Subcutaneous preadipocyte (primary cell): ENCODE measurements around the genes CCDC88C and PPP4R3A.

GRCh38 chr14:91009094-91009489 is 51.3 kb downstream of the RPS6KA5 start:
- CAGE, long polyA plus RNA = no peak

- CAGE, long polyA plus RNA = no peak
Observed at GRCh38 chr14:91149377-91150186, 35.7 kb downstream of the DGLUCY start.

DNA sequence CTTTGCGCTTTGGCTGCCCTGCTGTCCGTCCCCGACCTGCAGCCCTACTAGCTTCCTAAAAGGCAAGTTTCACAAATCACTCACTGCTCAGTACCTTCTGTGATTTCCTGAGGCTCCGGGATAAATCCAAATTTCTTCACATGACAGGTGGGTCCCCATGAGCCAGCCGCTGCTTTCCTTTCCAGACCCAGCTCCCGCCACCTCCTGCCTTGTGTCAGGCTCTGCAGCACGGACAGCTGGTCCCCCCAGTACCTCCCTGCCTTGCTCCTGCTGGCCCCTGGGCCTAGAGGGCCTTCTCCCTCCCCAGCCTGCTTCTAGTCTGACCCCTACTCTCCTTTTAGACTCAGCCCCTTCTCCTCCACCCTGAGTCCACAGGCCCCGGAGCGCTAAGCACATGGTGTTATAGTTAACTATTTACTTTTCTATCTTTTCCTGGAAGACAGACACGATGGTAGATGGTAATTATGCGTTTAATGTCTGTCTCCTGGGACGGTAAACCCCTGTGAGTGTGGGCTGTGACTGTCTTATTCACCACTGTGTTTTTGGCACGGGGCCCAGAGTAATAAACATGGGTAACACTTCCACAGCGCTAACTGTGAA is 40.9 kb downstream of the DGLUCY start:
- CAGE, long polyA plus RNA = no peak

GRCh38 chr14:91156186-91156707 is 42.4 kb downstream of the DGLUCY start:
- CAGE, long polyA plus RNA = no peak

DNA sequence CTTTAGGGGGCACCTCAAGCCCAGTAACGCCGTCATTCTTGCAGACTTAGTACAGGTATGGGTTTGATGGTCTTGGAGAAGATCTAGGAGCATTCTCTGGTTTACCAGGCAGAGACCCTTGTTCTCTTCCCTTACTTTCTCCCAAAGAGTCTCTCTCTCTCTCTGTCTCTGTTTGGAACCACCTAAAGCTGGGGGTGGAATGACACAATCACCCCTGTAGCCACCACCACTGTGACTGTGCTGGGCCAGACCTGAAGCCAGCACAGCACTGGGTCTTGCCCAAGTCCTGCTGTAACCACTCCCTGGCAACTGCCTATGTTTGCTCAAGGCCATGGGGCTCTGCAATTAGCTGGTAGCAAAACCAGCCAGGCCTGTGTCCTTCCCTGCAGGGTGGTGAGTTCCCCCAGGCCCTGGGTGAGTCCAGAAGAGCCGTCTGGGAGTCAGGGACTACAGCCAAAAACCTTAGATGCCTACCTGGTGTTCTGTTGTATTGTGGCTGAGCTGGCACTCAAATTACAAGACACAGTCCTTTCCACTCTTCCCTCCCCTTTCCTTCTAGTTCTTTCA is 50.7 kb downstream of the DGLUCY start:
- CAGE, long polyA plus RNA = no peak

GRCh38 chr14:91262752-91263213 is 18.3 kb upstream of the GPR68 start:
- CAGE, long polyA plus RNA = no peak

GRCh38 chr14:91293260-91293810 is 48.8 kb upstream of the GPR68 start:
- CAGE, long polyA plus RNA = no peak

GRCh38 chr14:91313351-91314291 is 69.1 kb upstream of the GPR68 start:
- CAGE, long polyA plus RNA = no peak

DNA sequence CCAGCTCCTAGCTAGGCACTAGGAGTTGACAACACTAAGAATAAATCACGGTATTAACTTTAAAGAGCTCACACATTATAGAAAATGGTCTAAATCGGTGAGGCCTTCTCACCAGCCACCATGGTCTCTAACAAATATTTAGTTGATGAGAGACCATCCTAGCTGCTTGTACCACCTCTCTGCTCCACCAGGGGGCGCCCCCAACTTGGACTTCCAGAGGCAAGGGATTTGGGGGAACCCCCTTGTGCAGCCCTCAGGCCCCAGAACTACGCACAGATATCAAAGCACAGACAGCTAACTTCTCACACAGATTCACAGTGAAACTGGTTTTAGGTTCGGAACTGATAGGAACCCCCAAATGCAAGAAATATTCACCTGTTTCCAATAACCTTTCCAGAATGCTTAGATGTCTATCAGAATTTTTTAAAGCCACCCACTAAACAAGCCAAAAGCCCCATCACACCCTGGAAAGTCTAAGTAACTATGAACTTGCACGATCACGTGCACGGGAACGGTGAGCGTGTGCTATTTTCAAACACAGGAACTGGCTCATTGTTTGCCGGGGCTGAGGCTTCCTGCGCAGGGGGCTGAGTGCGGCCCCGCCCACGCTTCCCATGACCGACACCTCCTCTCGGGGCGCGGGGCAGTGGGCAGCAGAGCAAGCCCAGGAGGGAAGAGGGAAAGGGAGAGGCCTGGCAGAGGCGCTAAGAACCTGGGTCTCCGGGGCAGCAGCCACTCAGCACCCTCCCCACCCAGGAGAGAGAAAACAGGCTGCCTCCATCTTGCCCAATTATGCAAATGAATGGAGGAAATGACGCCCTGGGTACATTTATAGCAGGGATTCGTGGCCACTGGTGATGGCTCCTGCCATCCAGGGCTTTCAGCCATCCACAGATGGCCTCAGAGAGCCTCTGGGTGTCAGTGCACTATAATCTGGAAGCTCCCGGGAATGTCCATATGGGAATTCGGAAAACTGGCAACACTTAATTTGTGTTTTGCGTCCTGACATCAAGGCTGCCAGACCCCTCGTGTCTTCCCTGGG is 79.4 kb upstream of the GPR68 start:
- CAGE, long polyA plus RNA = no peak

DNA sequence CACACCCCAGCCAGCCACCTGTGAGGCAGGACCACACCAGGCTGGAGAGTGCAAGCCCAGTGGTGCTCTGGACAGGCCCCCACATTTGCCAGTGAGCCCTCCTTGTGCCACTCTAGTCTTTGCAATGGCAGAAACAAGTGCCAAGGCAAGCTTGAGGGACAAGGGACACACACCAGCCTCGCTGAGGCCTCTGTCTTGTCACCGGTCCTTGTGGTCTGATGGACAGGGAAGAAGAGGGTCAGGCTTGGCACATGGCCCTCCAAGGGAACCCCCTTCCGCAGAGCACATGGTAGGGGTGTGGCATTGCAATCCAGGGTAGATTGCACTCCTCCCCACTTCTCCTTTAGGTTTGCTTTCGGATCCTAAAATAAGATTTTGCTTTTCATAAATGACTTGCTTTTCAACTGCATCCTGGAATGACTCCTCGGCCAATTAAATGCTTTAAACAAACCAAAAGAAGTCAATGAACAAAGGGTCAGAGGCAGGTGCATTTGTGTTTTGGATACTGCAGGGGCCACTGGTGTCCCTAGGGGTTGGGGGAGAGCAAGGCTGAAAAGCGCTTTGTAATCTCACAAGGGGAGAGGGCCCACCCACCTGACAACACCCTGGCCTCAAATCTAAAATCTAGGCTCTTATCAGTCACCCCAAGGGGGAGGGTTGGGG is 53.5 kb downstream of the CCDC88C start:
- CAGE, long polyA plus RNA = no peak

- CAGE, long polyA plus RNA = no peak
Observed at GRCh38 chr14:91372506-91373146, 45.0 kb downstream of the CCDC88C start.

DNA sequence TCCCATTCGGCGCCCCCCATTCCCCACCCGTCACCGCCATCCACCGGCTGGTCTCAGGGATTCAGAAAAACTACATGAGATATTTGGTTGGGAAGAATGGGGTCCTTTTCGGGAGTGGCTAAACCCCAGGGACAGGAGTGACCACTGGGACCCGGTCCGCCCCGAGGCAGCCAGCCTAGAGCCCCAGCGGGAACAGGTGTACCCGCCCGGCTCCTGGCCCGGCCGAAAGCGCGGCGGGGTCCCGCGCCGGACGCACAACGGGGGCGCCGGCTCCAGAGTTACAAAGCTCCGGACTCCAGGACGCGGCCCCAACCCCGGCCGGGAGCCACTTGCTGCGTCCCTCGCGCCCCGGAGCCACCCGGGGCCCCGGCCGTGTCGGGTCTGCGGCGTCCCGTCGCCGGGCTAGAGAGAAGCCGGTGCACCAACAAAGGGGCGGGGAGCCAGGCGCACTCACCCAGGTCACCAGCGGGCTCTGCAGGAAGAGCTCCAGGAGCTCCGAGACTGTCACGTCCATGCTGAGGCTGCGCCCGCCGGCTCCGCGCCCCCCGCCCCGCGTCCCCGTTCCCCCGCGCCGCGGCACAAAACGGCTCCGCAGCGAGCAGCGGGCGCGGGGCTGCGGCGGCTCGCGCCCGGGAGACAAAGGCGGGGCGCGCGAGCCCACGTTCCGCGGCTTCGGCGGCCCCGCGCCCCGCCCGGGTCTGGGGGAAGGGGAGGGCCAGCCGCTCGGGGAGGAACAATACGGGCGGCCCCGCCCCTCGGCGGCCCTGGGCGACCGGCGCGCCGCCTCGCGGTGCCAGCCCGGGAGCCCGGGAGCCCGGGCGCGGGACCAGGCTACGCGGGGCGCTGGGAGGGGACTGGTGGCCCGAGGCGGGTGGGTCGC is at the start of gene CCDC88C:
Gene CCDC88C (minus strand): TSS at position 644 of the 880 bp plus-strand sequence.
- CAGE, long polyA plus RNA = no peak

GRCh38 chr14:91481362-91482284 is 28.5 kb downstream of the PPP4R3A start:
- CAGE, long polyA plus RNA = no peak

DNA sequence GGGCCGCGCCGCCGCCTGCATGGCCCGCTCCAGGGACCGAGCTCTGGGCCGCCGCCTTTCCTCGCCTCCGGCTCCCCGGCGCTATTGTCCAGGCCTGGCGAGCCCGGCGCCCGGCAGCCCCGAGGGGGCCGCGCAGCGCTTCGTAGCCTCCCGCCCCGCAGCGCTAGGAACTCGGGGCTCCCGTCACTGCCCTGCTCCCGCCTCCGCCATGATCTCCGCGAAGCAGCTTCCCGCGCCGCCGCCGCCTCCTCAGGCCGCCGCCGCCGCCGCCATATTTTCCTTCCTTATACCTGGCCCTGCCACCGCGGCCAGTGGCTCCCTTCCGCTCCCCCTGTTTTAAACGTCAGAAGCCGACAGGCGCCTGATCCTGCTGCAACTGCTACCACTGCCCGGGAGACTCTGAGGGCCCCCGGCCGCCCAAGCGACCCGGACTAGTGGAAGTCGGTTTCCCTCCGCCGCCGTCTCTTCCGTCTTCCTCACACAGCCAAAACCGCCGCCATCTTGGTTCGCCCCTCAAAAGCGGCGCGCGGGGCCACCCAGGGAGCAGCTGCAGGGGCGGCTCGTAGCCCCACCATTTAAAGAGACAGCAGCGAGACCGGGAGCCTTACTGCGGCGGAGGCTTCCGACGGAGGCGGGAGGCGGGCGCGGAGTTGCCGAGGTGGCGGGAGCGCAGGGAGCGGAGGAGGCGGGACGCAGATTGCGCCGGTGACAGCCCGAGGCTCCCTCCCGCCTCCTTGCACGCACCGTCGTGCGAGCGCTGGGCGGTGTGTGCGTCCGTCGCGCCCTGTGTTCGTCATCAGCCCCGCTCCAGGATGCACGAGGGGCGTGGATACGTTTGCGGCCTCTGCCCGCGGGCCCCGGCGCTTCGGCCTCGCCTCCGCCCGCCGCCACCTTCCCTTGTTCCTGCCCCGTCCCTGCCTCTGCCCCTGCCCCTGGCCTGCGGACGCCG is at the start of gene PPP4R3A:
Gene PPP4R3A (minus strand): TSS at position 526 of the 949 bp plus-strand sequence.
- CAGE, long polyA plus RNA = no peak

- CAGE, long polyA plus RNA = no peak
Observed at GRCh38 chr14:91580405-91580680, 70.2 kb upstream of the PPP4R3A start.

- CAGE, long polyA plus RNA = no peak
Observed at GRCh38 chr14:91668350-91668732, 63.5 kb downstream of the CATSPERB start.

DNA sequence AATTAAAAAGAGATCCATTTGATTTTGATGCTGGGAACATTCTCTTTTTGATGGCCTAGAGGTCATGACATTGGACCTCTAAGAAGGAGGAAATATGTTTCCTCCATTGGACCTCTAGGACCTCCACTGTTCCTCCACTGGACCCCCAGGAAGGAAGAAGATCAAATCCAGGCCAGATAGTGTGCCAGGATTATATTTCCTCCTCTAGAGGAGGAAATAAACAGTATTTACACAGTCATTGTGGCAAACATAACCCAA is 12.0 kb upstream of the CATSPERB start:
- CAGE, long polyA plus RNA = no peak

GRCh38 chr14:91919809-91920211 is 27.7 kb downstream of the FBLN5 start:
- CAGE, long polyA plus RNA = no peak

DNA sequence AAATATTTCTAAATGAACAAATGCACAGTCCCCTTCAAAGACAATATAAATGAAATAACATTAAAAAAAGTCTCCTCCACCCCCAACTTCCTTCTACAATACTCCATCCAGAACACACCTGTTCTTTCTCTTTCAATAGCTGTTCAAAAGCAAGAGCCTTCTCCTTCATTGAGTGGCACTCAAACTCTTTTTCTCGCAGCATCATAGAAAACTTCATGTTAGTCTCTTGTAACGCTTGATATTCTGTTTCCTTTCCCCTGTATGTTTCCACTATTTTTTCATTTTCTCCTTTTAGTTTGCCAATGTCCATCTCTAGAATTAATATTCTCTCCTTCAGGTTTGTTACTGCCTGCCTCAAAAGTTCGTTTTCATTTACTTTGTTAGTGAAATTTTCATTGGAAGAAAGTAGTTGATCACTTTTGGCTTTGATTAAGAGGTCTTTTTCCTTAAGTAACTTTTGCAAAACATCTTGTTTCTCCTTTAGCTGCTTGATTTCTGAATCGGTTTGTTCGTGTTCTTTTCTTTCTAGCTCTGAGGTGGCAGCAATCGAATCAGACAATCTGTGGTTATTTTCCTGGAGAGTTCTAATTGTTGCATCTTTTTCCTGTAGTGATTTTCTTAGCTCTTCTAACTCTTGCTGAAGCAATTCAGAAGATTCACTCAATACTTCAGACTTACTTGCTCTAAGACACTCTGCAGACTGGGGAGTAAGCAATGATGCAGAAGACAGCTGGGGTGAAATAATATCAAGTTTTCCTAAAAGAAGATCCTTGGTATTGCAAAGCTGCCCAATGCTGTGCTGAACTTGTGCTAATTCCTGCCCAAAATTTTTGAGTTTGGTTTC is 36.3 kb downstream of the TRIP11 start:
- CAGE, long polyA plus RNA = no peak

DNA sequence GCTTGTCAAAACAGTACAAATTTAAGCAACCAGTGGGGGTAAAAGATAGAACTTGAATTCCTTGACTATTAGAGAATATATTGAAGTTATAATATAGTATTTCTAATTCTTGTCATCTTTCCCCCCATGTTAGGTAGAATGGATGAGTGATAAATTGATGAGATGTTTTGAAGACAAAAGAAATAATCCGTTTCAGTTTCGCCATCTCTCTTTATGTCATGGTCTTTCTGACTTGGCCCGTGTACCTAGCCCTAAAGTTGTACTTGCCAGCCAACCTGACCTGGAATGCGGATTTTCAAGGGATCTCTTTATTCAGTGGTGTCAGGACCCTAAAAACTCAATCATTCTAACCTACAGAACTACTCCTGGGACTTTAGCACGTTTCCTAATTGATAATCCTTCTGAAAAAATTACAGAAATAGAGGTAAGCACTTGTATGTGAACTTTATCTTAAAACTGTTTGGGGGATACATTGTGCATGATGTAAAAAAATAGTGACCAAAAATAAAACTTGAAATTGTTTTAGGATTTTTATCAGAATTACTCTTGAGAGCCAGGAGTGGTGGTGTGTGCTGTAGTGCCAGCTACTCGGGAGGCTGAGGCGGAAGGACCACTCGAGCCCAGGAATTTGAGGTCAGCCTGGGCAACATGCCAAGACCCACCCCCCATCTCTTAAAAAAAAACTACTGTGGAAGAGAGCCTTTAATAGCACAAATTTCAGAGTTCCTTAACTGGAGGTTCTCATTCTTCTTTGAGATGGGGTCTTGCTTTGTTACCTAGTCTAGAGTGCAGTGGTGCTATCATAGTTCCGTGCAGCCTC is 21.3 kb downstream of the CPSF2 start:
- CAGE, long polyA plus RNA = no peak